T47D (cell line): ENCODE measurements around a stretch of chr2.

- RRBS: no CpG with 5 or more reads among the region's 6 CpGs
Observed at GRCh38 chr2:237539769-237540217, 26.6 kb upstream of the PRLH start.

DNA sequence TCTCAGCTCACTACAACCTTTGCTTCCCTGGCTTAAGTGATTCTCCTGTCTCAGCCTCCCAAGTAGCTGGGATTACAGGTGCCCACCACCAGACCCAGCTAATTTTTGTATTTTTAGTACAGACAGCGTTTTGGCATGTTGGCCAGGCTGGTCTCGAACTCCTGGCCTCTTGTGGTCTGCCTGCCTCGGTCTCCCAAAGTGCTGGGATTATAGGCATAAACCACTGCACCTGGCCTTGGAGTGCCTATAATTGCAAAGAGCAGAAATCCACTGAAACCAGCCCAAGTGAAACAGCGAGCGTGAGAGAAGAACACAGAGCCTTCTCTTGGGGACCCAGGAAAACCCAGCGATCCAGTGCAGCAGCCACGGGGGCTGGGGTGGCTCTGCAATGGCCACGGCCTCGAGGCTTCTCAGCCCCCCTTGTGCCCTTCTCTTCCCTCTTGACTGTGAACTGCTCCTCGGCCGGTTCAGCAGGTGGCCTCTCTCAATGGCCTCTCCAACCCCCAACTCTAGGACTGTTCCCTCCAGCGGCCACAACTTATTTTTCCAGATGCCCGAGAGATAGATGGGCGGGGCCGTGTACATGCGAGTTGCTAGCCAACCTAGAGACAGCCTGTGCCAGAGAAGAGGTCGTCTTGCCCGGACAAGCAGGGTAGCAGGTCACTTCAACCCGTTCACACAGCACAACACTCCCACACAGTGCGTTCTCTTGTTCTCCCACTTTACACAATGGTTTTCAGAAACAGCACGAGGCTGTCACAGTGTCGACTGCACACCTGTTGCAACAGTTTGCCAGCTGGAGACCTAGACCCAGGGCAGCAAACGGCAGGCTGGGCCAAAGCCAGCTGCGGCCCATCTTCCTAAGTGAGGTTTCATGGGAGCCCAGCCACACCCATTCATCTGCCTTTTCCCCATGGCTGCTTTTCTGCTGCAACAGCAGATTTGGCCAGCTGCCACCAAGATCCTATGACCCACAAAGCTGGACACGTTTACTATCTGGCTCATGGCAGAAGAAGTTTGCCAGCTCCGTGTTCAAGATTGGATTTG lies 7.5 kb upstream of the PRLH start:
- RRBS: no CpG with 5 or more reads among the region's 26 CpGs

GRCh38 chr2:237576996-237577678 lies 10.8 kb downstream of the PRLH start:
- RRBS: no CpG with 5 or more reads among the region's 16 CpGs

DNA sequence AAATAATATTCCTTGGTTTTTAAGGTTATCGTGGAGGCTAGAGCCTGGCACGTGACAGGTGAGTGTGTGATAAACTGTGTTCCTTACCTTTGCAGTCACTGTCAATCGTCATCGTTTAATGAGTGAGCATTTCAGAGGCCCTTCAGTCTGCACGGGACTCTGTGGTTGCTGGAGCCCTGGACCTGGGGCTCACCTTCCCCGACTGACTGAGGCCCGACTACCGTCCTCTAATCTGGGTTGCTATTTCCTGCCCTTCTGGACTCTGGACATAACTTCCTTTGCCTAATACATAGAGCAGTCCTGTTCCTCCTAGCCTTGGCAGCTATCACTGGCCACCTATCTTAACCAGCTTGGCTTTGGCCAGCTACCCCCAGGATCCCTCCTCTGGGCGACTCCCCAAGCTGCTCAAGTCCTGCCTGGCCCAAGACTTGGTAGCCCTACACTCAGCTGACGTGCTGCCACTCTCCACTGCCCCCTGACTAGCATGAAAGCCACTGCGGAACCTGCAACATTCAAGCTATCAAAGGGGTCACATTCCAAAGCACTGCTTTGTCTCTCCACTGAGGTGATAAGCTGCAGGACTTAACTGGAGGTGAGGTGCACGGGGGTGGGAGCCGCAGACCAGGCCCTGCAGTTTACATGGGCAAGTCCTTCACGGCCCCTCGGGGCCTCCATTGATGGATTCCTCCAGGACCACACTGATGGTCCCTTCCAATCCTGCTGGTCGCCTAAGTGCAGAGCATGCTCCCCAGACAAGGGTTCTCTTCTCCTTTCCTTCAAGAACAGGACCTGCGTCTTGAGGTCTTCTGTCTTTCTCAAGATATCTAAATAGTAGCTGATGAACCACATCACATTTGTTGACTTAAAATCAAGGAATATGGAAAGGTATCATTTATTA lies 11.1 kb upstream of the RAB17 start:
- RRBS: no CpG with 5 or more reads among the region's 17 CpGs

GRCh38 chr2:237603525-237604271 lies 13.2 kb upstream of the RAB17 start:
- RRBS: 47% methylated on average over 3 of the region's 21 CpGs

DNA sequence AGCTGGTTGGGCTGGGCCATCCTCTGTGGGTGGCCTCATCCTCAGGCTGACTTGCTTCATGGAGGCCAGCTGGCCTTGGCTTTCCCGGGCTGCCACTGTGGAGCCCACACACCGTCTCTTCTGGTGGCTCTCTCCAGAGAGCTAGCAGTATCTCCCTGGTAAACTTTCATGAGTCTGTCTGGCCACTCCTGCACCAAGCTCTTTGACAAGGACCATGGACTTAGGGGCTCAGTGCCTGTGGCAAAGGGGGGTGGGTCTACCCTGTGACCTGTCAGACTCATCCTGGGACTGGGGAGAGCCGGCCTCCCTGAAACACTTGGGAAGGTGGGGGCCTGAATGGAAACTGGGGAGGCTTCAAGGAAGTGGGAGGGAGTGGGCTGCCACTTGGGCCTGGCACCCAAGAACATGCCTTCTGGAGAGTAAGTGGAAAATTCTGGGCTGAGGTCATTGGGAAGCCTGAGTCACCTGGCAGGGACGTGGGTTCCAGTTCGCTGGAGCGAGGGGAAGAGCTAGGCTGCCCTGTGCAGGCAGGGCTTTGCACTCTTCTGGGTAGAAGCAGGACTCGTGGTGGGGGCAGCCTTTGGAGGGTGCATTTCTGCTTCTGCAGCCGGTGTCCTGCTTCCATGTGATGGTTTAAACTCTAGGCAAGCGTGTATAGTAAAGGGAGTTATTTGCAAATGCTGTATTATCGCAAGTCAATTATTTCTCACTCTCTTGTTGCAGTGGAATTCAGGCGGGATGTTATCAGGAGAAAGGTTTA lies 3.6 kb downstream of the LRRFIP1 start:
- RRBS: 94% methylated on average over 1 of the region's 11 CpGs

GRCh38 chr2:237633194-237633725 lies 5.9 kb downstream of the LRRFIP1 start:
- RRBS: no CpG with 5 or more reads among the region's 11 CpGs

DNA sequence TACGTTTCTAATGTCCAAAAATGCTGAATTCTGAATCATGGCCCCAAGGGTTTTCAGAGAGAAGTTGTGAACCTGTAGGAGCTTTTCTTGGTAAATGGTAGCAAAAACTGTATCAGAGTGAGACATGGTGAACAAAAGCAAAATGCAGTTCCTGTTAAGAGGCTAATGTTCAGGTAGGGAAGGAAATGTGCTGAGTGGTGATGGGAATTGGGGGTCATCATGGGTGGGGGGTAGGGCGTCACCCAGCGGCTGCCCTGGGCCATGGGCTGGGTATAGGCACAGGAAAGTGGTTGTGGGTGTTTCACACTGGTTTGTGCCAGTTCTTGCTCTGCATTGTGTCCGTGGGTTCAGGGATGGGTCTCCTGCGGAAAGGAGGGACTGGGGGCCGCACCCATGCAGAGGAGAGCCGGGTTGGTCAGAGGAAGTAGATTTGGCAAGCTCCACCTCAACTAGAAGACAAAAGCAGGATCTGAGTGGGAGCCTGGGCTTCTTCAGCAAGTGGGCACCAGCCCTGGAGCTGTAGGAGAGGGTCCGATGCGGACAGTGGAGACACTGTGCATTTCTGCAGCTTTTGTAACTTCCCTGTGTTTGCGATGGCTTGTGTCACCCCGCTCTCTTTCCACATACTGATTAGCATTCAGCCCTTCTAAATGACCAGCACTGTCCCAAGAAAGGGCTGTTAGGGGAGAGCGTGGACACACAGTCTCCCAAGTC lies 67.0 kb downstream of the LRRFIP1 start:
- RRBS: no CpG with 5 or more reads among the region's 12 CpGs

- RRBS: no CpG with 5 or more reads among the region's 26 CpGs
Observed at GRCh38 chr2:237700463-237701707, 73.5 kb downstream of the LRRFIP1 start.

GRCh38 chr2:237715522-237716159 lies 82.9 kb upstream of the RBM44 start:
- RRBS: 11% methylated on average over 10 of the region's 13 CpGs

GRCh38 chr2:237747218-237747963 lies 51.2 kb upstream of the RBM44 start:
- RRBS: no CpG with 5 or more reads among the region's 13 CpGs

DNA sequence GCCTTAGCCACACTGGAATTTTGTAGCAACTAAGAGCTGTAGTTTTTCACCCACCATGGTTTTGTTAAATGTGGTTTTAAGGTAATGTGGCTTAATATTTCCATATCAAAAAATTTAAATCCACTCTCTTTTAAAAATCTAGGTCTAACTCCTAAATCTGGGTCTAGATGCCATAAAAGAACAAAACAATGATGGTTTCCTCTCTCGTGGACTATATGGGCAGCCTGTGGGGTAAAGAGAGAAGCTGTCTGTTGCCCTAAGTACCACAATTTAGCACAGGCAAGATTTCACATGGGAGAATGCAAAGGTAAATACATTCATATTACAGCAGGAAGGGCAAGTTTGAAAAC lies 13.4 kb upstream of the RBM44 start:
- RRBS: no CpG with 5 or more reads among the region's 1 CpG

DNA sequence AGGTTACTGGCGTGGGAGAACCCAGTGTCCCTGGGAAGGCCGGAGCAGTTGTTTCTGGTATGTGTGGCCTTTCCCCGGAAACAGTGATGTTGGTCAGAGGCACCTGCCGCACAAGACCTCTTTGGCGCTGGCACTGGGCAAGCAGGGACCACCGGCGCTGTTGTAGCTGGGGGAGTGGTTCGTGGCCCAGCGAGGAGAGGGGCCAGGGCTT lies 1.1 kb downstream of the RAMP1 start:
- RRBS: 47% methylated on average over 5 of the region's 9 CpGs

- RRBS: no CpG with 5 or more reads among the region's 10 CpGs
Observed at GRCh38 chr2:237885520-237885846, 26.1 kb downstream of the RAMP1 start.

- RRBS: 77% methylated on average over 3 of the region's 28 CpGs
Observed at GRCh38 chr2:237895497-237896516, 36.4 kb downstream of the RAMP1 start.

GRCh38 chr2:238069813-238070420 lies 9.1 kb downstream of the SCLY start:
- RRBS: no CpG with 5 or more reads among the region's 11 CpGs

- RRBS: 79% methylated on average over 2 of the region's 25 CpGs
Observed at GRCh38 chr2:238142369-238143089, 4.1 kb downstream of the KLHL30 start.

GRCh38 chr2:238241131-238241893 lies 1.5 kb upstream of the HES6 start:
- RRBS: 96% methylated on average over 1 of the region's 30 CpGs

DNA sequence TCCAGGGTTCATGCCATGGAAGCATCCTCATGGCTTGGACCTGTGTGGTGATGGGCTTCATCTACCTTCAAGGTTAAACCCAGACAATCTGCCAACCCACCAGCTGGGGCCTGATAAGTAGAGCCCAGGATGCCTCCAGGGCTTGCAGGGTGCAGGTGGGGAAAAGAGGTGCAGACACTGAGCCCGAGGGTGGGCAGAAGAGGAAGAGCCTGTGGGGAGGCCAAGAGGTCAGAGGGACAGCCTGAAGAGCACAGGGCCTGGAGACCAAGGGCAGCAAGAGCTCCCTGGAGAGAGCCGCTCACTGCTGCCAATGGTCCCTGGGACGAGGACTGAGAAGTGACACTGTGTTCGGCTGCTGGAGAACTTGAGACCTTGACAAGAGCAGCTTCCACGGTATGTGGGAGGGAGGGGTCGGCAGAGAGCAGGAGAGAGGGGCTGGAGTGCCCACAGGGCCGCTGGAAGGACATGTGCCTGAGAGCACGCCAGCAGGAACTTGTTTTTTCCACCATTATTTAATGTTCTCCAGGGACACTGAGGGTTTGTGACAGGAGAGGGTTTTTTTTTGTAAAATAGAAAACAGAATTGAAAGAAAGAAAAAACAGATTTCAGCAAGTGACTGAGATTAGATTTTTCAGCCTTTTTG lies 8.2 kb upstream of the HES6 start:
- RRBS: no CpG with 5 or more reads among the region's 8 CpGs

DNA sequence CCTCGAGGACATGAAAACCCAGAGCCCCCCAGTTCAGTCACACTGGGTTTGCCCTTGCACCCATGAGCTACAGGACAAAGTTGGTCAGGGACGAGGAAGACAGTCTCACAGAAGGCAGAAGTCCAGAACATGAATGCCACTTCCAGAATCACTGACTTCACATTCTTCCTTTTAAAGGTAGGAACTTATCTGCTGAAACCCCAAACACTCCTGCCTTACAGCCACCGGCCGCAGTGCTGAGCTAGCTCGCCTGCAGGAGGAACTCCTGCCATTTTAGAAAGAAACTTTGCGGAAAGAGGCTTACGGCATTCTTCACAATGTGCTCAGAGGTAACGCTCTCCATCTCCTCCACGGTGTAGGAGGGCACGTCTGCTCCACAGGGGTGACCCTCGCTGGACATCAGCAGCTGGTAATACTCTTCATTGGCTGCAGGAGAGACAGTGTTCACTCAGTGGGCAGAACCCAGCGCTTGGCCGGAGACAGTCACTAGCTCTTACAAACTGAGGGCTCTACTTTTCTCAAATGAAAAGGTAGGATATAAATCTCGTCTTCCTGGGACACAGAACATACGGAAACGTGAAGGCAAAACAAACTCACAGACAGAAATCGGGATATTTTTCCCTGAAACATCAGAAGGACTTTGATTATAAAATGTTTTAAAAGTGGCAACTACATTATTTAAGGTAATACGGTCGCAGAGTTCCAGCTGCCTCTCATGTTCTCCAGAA lies 15.5 kb downstream of the PER2 start:
- RRBS: no CpG with 5 or more reads among the region's 19 CpGs